Mesenchymal stem cell of the bone marrow (primary cell): ENCODE measurements around the genes PATL1, MRPL16 and OOSP1.

GRCh38 chr11:58618113-58619113 is 4.1 kb upstream of the CNTF start:
- CAGE, long polyA plus RNA, result no peak

- CAGE, long polyA plus RNA, result no peak
These were observed 2.7 kb downstream of the GLYATL1 start for GRCh38 chr11:58941933-58942353.

DNA sequence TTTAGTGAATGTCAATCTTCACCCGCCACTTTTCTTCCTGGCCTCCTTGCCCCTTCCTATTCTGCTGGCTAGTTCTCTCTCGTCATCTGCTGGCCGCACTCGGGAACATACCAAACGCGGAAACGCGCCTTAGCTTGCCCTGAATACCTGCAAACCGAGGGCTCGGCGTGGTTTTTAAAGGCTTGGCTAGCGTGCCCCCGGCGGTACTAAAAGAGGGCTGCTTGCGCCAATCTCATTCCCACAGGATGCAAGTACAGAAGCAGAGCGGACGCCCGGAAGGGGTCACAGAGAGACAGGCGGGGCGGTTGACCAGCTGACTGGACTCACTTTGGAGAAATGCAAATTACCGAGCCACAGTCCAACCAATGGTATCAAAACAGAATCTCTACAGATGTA is 24.5 kb downstream of the GLYATL1 start:
- CAGE, long polyA plus RNA, result no peak

- CAGE, long polyA plus RNA, result no peak
These were observed 59.8 kb downstream of the GLYATL1 start for GRCh38 chr11:58998811-58999695.

DNA sequence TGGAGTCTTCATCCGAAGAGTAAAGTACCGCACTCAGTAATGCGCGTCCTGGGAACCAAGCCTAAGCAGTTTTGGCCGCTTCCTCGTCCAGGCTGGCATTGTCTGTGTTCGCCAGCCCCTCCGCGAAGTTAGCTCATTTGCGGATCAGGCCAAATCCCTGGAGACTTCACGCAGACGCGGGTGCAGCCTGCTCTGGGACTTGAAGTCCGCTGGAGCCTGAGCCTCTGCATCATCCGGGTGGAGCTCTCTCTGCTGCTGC is 23.6 kb upstream of the GLYATL1B start:
- CAGE, long polyA plus RNA, result no peak

- CAGE, long polyA plus RNA, result no peak
These were observed 9.1 kb downstream of the GLYATL1B start for GRCh38 chr11:59095270-59095544.

DNA sequence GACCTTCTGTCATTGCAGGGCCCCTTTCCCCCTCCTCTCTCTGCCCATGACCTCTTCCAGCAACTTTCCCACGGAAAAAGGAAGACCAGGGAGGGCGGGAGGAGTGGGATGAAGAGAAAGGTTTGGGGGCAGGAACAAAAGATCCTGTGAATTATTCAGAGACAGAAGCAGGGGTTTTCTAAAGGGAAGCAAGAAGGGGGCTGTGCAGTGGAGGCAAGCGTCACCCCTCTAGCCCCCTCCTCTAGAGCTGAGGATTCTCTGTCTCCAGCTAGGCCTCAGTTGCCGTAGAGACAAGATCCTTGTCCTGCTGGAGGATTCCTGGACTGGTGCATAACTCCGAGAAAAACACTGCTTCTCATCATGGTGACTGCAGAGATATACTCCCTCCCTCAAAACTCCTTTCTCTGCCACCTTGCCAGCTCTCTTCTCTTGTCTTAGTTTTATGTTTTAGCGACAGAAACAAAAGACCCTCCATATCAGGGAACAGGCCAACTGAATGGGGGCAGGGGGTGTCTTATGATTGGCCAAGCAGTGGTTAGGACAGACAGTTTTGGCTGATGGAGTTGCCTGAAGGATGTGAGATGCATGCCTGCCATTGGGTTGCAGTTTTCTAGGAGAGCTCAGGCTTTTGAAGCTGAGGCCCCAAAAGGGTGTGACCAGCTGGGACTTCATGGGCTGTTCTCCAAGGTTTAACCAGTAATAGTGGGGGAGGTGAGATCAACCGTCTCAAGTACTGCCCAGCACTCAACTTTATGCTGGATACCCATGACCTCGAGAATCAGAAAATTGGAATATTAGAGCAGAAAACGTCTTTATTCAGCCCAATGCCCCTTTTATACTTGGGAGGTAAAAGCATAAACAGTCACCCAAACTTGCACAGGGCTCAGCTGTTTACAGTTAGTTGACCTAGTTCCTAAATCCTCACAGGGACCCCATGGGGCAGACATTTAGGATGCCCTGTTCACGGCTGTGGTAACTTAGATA is 13.3 kb downstream of the DTX4 start:
- CAGE, long polyA plus RNA, result no peak

DNA sequence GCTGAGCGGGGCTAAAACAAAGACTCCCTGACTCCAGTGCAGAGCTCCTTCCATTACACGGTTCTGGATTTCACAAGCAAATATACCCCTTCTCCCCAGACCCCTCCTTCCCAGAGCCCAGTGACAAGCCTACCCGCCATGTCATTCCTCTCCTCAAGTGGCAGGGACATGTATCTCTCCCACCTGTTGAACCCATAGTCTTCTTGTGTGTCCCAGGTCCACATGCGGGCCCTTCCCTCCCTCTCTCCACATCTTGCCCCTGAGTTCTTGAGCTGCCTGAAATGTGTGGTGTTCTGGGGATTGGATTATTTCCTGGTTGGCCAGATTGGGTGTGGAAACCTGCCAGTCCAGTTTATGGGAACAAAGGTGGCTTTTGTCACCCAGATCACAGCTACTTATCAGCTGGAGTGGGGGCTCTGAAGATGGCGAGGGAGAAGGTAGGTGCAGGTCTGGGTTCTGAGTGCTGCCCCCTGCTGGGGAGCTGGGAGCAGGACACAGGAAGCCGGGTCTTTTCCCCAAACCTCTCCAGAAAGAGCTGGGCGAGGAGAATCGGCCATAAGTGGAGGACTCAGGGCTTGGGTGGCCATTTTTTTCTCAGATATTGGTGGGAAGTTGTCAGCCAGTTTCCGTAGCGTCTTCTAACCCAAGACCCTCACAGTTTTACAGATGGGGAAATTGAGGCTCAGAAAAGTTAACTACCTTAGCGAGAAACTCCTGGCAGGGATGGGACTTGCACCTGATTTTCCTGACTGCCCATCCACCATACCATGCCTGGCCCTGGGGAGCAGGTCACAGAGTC is 14.3 kb downstream of the DTX4 start:
- CAGE, long polyA plus RNA, result no peak

GRCh38 chr11:59267970-59268396 is 55.3 kb upstream of the MPEG1 start:
- CAGE, long polyA plus RNA, result no peak

DNA sequence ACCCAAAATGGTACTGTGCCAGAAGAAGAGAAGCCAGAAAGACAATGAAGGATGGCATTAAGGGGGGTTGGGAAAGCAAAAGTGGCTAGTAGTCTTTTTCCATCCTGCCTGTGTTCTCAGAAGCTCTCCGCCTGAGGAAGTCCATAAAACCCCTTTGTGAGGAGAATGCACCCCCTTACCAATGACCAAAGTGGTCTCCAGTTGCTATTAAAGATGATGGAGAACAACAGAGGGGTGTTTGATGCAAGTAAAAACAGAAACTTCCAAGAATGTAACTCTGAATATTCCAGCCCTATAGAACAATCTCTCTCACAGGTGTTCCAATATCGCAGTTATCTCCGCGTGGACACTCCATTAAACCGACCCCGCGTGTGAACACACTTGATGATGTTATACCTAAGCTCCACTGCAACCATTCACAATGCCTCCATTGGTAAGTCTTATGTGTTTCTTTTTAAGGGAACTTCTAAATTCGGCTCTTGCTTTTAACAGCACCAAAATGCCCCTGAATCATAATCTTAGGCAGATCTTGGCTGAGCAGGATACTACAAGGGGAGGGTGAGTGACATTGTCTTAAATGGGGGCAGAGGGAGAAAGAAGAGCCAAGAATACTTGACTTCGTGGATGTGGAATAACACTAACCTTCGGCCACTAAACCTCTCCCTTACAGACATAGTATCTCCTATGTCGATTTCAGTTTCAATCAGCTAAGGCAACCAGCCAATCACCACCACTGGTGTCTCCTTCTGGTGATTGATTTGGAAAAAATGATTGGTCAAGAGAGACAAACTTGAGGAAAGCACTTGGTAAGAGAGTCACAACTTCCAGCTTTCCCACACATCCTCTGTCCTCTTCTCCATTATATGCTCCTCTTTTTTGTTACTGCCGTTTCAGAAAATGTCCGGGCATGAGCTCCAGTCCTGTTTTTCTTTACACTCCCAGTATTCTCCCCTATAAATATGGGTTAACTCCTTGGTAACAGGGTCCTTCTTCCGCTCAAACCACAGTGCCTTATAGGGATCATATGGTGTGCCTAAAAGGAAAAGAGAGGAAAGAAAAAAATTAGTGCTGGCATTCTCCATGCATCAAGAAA is 39.5 kb downstream of the OSBP start:
- CAGE, long polyA plus RNA, result no peak

GRCh38 chr11:59611438-59612530 is 3.8 kb downstream of the OSBP start:
- CAGE, long polyA plus RNA, result no peak

DNA sequence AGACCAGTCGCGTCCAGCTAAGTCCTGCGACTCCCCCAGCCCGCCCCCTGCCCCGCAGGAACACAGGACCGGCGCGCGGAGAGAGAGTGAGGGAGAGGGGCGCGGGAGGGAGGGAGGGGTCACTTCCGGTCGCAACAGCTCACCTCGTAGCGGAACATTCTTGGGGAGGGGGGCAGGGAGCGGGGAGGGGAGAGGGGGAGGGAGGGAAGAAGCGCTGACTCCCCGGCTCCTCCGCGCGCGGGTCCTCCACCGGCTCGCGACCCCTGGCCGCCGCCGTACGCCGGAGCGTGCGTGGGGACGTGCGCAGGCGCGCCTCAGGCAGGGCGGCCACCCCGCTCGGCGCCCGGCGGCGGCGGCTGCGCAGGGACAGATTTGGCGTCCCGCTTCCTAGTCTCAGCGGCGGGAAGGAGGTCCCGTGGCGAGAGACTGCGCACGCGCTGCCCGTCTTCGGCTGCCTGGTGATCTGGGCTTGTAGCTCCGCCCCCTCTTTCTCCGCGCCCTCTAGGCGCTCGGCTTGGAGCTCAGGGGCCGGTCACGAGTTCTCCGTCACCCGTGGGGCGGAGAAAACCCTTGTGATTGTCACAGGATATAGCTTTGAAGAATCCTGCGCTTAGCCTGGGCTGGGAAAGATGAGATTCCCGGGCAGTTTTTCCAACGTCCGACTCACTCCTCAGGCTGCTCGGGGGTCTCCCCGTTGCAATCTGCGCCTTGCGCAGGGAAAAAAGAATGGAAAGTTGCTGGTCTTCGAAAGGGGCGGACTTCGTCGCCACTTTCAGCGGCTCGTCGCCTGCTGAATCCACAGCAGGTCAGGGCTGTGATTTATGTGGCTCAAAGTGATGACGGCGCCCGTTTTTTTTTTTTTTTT is at the start of gene PATL1:
PATL1 (minus strand) TSS at position 300 of the 865 bp plus-strand sequence.
- CAGE, long polyA plus RNA, result no peak

DNA sequence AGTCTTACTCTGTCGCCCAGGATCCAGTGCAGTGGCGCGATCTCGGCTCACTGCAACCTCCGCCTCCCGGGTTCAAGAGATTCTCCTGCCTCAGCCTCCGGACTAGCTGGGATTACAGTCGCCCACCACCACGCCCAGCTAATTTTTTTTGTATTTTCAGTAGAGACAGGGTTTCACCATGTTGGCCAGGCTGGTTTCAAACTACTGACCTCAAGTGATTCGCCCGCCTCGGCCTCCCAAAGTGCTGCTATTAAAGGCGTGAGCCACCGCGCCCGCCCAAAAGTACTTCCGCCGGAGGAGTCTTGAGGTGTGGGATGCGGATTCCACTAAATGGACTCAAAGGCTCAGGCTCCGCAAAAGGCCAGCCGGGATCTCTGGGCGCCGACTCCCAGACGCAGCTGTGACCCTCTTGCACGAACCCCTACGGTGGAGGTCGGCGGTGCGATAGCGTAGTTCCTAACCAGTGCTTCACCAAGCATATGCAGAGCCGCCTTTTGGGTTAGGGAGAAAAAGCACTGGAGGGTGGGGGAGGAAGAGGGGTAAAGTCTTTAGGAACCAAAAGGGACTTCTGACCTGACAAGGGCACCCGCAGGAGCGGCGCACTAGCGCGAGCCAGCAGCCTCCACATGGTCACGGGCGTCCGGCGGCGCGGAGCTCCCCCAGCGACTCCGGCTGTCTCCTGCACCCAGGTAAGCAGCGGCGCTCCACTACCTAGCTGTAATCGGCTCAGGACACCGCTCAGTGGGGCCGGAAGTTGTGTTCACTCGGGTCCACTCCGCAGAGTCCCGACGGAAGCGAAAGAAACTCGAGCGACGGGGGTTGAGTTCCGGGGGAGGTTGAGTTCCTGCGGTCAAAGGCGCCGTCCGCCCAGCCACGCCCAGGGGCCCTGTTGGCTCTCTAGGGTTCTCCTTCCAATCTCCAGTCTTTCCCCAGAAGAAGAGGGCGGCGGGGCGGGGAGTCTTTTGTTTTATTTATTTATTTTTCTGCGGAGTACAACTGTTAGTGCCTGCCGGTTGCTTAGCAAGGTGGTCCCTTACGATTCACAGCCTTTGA is at the start of gene MRPL16:
MRPL16 (minus strand) TSS at position 748 of the 1,053 bp plus-strand sequence.
- CAGE, long polyA plus RNA, result no peak

DNA sequence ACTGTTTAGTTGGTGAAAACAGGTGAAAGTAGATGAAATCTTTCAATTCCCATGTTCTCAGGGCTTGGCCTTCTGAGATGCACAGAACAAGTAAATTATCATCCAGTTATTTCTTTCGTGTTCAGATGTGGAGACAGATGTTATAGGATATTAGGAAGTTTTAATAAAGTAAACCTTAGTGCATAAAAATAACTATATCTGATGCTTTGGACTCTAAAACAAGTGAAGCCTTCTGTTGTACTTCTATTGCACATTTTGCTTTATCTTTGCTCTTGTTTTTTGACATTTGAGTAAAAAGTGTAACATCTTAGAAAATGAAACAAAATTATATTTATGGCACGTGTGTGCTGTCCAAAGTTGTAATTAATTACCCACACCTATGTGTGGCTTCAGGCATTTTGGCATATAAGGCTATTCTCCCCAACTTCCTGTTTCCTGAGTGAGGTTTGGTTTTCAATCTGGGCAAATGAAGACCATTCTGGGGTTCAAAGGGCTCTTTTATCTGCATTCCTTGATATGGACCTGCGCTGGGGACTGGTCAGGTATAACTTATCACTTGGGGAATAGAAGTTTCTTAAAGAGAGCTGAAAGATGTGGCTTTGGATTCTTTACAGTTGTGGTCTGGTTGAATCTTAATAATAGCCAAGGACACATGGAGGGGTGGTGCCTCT is at the start of gene OOSP1:
OOSP1 (plus strand) TSS at position 444 of the 671 bp plus-strand sequence.
- CAGE, long polyA plus RNA, result no peak

- CAGE, long polyA plus RNA, result no peak
These were observed 14.3 kb upstream of the MS4A7 start for GRCh38 chr11:60363908-60364494.

DNA sequence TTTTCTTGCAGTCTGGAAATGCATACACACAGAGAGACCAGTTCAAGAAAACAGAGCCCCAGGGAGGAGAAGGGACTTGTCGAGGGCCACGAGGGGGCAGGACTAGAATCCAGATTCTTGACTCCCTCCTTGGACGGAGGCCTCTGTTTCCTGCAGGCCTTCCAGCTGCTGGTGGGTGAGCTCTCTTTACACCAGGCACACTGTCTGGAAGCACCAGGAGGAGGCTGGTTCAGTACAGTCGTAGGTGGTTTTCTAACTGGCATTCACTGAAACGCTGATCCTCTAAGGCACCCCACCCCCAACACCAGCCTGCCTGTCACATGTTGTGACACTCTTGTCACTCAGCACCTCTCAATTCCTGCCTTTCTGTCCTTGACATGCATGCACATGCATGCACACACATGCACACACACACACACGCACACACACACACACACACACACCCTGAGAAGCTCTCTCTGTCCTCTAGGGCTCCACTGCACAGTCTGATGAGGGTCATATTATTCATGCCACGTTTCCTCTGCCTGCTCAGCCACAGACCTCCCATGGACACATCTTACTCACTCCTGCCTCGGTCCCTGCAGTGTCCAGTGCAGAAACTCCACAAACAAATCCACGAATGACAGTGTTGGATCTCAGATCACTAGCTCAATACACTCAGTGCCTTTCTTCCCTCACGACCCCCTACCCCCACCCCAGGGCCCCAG is 790 bp downstream of the MS4A10 start:
- CAGE, long polyA plus RNA, result no peak

DNA sequence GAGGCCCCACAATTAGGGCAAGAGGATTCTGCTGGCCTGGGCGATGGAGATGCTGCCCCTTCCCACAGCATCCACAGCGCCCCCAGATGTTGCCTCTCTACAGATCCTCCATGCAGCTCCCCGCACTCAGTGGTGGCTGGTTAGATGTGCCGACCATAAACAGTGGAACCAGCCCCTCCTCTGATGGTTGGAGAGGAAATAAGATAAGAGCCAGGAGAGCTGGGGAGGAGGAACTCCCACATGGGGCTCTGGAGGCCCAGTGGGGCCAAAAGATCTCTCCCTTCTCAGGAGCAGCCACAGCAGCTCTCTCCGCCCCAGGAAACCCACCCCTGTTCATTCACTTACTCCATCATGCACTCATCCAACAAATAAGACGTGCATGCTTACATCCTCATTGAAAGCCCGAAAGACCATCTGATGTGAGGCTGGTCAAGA is 1.6 kb downstream of the PTGDR2 start:
- CAGE, long polyA plus RNA, result no peak

DNA sequence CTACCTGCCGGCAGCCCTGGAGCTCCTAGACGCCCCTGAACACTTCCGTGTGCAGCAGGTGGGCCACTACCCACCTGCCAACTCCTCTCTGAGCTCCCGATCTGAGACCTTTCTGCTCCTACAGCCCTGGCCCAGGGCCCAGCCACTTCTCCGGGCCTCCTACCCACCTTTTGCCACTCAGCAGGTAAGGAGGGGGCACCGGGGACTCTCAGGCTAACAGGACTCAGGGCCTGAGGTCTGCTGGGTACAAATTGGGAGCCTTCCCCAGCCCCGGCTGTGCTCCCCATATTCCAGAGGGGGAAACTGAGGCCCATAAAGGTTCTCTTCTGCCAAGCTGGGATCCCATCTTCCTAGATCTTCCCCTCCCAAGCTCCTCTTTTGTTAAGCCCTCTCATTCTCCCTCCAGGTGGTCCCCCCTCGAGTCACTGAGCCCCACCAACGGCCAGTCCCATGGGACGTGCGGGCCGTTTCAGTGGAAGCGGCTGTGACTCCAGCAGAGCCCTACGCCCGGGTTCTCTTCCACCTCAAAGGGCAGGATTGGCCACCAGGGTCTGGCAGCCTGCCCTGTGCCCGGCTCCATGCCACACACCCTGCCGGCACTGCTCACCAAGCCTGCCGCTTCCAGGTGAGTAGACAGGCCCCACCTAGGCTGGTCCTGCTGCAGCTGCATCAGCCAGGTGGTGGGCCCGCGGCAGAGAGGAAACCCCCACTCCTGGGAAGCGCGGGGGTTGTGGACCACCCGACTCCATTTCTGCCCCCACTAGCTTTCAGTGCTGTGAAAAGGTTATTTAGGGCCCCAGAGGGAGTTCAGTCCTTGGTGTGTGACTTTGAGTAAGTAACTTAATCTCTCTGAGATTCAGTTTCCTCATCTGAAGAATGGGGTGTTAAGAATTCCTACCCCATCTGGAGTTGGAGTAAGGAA is 3.2 kb downstream of the TMEM132A start:
- CAGE, long polyA plus RNA, result no peak

DNA sequence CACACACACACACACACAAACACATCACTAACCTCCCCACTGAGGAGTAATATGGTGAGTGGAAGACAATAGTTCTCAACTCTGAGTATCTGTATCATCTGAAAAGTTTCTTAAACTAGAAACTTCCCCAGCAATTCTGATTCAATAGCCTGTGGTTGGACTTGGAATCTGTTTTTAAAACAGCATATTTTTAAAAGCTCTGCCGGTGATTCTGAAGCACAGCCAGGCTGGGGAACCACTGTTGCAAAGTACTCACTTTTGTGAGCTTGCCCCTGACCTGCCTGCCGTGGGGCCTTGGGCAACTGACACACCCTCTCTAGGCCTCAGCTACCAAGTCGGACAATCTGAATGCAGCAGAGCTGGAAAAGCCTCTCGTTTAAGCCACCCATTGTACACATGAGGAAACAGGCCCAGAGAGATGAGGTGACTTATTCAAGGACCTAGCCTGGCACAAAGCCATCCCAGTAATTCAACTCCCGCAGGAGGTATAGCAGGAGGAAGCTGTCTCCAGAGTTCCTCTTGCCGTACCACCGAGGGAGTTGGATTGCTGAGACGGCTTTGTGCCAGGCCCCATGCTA is 8.9 kb downstream of the SLC15A3 start:
- CAGE, long polyA plus RNA, result no peak

DNA sequence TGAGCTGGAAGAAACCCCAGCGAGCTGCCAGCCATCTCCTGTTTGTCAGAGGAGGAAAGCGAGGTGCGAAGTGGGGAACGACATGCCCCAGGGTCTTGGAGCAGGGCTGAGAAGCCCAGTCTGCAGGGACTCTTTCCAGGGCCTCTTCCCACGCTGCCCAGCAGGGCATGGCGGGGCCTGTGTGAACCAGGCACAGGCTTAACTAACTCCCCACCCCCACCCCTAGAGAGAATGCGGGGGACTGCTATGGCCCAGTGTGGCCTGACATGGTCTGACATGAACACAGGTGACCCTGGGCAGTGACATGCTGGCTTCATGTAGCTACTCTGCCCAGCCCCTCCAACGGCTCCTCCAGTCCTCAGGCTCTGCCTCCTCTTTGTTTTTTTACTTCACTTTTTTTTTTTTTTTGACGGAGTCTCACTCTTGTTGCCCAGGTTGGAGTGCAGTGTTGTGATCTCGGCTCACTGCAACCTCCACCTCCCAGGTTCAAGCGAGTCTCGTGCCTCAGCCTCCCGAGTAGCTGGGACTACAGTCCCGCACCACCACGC is 11.3 kb downstream of the CD6 start:
- CAGE, long polyA plus RNA, result no peak